Metastatic Lung Carcinoma in the Adrenal Gland (tissue), 1 donor: ENCODE measurements around a stretch of chr7.

- PRO-cap: no peak
Observed at GRCh38 chr7:50661587-50662116, 96.4 kb upstream of the DDC start.

GRCh38 chr7:50673559-50674258 lies 108.5 kb upstream of the DDC start:
- PRO-cap: no peak

DNA sequence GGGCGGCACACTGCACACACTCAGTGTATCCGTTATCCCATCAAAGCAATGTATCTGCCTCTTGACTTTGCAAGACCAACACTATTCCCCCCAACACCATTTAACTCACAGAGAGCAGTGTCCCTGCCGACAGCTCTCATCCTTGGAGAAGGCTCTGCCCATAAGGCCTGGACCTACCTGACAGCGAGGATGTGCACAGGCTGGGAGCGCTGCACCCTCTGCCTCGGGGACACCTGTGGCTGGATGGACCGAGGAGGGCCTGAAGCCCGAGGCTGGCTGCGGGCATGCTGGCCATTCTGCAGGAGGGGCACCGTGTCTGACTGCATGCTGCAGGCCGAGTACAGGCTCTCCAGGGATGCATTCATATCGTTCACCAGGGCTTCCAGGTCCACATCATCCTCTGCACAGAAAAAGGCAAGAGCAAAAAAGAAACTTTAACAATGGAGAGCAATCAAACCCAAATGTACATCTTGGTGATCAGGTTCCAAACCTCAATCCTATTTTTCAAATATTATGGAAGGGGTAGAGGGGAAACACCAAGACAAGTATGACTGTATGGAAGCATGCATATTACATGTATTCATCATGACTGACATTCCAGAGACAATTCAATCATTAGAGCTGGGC lies 108.3 kb downstream of the GRB10 start:
- PRO-cap: no peak

GRCh38 chr7:50720869-50721686 lies 61.6 kb downstream of the GRB10 start:
- PRO-cap: no peak

DNA sequence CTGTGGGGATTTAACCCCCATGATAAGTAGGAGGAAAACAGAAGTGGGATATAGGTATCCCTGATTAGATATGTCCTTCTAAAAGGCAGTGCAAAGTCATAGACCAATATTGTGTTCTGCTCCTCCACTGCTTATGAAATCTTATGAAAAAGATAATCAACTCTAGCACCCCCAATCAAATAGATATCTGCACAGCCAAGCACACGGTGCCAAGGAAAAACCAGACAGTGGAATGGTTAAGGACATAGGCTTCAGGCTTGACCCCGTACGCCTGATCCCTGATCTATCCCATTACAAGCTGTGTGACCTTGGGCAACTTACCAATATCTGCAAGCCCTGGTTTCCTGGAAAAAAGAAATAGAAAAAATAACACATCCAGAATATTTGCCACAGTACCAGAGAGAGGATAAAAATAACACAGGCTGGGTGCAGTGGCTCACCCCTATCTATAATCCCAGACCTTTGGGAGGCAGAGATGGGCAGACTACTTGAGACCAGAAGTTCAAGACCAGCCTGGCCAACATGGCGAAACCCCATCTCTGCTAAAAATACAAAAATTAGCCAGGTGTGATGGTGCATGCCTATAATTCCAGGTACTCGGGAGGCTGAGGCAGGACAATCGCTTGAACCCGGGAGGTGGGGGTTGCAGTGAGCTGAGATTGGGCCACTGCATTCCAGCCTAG lies 56.9 kb downstream of the GRB10 start:
- PRO-cap: no peak

GRCh38 chr7:50754754-50755188 lies 27.9 kb downstream of the GRB10 start:
- PRO-cap: no peak

DNA sequence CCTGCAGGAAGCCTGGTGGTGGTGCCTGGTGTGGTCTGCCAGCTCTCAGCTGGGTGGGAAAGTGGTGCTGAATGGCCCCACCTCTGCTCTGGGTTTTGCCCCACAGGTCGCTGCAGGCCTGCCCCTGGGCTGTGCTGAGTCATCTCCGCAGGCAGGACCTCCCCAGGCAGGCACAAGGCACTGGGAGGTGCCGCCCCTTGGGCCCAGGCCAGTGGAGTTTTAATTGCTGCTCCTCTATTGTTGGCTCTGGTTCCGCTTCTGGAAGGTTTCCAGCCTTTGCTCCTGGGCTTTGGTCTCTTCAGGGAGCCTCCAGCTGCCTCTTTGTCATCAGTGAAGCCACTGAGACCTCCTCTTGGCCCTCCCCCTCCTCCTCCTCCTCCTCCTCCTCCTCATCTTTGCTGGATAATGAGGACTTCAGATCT lies 180.3 kb upstream of the GRB10 start:
- PRO-cap: no peak

DNA sequence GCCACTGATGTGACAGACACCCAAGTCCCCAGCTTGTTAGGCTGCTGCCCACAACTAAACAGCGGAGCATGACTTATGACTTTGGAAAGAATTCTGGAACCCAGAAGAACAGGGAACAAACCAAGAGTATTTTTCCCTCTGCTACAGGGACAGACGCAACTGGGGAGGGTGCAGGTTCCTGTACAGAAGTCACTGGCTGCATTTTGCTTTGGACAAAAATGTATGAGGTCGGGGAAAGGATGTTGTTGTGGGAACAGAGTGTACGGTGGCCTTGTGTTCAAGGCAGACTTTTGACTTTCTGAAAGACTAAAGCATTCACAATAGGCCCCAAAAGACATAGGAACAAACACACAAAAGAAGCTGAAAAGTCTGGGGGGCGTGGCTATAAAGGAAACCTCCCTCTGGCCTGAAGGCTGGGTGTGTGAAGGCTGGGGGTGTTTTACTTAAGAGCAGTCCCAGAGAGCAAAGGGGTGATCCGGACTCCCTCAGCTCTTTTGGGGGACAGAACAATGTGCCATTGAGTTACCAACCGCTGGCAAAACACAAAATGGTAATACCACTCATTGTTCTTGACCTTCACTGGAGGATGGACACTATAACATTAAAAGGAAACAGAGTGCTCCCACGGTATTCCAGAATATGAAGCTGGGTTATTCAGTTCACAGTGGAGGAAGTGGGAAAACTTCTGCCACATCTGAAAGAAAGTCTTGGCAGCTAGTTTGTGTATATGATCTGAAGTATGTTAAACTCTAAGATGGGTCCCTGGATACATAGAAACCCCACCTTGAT lies 189.1 kb downstream of the COBL start:
- PRO-cap: no peak

DNA sequence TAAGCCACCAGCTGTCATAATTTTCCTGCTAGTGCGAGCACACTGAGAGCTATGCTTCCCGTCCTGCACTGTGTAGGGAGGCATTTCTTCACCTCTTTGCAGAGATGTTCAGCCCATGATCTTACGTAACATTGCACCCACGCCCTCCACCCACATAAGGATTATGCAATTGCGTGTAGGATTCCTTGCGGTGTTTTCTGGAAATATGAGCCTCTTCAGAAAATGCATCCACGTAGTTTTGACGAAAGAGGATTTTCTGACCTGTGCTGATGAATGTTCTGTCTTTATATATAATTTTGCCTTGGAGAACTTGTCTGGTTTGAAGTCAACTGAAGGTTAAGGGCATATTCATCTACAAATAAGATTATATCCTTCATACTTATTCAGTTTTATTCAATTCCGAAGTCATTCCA lies 8.0 kb upstream of the COBL start:
- PRO-cap: no peak

- PRO-cap: no peak
Observed at GRCh38 chr7:53983677-53984030, 558.5 kb upstream of the VSTM2A start.

DNA sequence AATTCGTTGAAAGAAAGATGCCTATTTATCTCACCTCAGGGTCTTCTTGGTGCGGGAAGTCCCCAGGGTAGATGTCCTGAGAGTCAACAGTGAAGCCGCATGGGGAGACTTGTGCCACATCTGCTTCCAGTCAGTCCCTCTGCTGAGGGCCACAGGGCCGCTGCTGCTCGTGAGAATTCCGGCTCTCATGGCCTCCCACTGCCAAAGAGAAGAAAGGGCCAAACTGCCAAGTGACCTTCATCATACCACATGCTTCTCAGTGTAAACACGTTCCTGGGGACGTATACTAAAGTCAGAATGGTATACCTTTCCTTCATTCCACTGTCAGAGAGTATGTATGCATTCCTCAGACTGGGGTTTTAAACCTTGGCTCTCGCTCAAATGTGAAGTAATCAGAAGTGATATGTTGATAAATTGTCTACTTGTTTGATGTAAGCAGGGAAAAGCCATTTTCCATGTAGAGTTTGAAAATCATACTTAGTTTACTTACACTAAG lies 52.8 kb upstream of the SEC61G start:
- PRO-cap: no peak

DNA sequence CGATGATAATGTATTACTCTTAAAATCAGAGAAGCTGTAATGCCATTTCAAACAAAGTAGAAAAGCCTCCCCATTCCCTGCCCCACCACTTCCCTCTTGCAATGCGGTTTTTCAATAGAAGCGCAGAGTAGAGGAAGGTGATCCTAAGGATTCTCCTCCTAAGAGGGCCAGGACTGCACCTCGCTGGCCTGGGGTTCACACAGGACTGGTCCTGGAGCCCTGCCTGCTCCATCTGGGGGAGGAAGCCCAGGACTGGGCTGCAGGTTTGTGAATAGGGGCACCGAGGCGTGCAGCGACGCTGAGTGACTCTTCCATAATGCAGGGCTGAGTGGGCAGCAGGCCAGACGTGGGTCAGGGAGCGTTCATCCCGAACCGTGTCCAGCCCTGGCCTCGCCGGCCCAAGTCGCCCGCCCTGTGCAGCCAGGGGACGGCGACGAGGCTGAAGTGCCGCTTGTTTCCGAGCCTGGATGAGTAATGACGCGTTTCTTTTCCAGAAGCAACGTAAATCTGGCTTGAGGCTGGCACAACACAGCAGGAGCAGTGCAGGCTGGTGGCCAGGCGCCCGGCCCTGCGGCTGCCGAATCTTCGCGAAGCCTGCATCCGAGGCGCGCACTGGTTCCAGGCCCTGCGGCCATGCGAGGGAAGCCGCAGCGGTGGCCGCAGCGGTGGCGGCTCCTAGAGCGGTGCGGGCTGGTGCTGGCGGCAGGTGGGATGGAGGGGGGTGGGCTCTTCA lies 73.9 kb upstream of the SEC61G start:
- PRO-cap: no peak

DNA sequence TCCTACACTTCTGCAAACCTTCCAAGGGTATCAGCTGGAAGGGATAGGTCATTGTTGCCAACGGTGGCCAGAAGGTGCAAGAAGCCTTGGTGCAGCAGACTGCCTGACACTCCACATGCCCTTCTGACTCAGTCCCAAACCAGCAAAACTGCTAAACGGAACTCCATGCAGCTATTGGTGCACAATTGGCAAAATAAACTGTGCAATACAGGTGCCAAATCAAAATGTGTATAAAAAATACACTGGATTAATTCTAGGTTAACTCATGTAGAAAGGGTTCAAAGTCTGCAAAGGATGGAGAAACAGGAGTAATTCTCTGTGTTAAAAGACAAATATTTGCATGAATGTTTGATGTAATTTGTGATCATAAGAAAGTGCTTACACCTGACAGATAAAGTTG lies 102.7 kb upstream of the EGFR start:
- PRO-cap: no peak

DNA sequence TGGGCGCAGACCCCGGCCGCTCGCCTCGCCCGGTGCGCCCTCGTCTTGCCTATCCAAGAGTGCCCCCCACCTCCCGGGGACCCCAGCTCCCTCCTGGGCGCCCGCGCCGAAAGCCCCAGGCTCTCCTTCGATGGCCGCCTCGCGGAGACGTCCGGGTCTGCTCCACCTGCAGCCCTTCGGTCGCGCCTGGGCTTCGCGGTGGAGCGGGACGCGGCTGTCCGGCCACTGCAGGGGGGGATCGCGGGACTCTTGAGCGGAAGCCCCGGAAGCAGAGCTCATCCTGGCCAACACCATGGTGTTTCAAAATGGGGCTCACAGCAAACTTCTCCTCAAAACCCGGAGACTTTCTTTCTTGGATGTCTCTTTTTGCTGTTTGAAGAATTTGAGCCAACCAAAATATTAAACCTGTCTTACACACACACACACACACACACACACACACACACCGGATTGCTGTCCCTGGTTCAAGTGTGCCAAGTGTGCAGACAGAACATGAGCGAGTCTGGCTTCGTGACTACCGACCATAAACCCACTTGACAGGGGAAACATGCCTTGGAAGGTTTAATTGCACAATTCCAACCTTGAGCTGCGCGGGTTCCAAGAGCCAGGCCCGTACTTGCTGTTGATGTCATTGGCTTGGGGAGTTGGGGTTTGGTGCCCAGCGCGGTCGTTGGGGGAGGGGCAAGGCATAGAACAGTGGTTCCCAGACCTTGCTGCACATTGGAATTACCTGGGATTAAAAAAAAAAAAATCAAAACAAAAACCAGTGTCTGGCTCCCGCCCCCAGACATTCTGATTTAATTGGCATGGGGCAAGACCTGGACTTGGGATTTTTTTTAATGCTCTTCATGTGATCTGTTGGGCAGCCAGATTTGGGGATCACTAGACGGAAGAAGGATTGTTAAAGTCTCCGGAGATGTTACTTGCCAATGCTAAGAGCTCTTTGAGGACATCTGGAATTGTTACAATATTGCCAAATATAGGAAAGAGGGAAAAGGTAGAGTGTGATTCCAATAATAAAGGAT lies 1.6 kb downstream of the EGFR start:
- PRO-cap: unidirectional peak, minus-strand start at position 525 of the sequence

- PRO-cap: no peak
Observed at GRCh38 chr7:55021199-55021609, 2.4 kb downstream of the EGFR start.

DNA sequence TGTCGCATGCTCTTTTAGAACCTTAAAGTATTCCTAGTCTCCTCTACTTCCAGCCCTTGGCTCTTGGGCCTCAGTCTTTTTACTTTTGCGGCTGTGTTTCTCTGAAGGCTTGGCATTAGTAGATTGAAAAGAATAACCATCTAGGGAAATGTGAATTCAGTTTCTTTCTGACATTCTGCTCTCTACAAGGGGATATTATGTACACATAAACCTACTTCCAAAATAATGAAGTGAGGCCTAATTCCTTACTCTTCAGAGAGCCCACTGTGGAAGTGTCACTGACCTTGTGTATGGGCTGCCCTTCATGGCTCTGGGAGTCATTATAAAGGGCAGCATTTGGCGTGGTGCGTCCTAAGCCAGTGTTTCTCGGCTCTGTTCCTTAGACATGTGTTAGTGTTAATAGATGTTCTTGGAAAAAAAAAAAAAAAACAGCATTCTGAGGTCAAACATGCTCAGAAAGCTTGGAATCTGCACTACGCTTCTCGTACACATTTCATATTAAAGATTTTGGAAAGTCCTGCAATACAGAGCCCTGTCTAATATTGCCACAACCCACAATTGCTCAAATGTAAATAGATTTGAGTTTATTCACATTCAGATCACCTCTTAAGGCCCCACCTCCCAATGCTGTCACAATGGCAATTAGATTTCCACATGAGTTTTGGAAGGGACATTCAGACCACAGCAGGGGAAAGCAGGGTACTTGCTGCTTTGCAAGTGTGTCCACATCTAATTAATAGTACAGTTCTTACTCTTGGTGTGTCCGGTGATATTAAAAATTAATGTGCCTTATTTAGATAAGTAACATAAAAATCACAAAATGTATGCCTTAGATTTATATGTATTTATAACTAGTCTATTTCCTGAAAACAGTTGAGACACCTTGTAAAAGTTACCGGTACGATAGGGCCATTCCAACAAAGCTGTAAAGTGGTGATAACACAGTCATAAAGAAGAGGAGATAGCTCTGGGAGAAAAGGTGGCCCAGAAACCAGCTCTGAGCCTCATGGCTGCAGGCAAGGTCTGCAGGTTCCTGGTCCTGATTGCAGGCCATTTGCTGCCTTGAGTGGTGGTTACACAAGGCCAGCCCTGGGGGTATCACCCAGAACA lies 27.7 kb downstream of the EGFR start:
- PRO-cap: no peak

DNA sequence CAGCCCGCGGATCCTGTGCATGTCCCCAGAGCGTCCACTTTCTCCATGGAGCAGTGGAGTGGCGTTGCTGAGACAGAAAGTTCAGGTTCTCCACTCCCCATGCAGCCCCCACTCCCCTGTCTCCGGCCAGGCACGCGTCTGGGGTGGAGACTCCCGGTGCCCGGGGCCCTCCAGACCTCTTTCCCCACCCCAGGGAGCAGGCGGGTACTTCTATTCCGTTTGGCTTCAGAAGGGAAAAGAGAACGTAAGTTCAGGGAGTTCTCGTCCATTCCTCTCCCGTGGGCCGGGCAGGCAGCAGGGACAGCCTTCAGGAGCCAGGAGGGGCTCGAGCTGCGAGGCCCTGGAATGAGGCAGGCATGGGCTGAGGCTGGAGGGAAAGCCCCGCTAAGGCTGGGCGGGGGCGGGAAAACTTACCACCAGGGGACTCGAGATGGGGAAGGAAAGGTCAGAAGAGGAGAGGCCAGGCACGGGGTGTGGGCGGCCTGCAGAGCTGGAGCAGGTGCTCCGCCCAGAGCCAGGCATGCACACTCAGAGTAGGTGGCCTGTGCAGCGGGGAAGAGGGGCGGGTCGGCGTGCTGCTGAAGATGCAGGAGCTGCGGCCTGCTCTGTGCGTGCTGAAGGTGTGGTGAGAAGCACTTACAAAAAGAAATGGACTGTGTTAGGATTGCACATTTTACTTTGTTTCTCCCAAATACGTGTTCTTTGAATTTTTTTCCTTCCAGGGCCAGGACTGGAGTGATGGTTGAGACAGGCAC lies 60.1 kb downstream of the EGFR start:
- PRO-cap: no peak

- PRO-cap: no peak
Observed at GRCh38 chr7:55128888-55129457, 110.2 kb downstream of the EGFR start.

DNA sequence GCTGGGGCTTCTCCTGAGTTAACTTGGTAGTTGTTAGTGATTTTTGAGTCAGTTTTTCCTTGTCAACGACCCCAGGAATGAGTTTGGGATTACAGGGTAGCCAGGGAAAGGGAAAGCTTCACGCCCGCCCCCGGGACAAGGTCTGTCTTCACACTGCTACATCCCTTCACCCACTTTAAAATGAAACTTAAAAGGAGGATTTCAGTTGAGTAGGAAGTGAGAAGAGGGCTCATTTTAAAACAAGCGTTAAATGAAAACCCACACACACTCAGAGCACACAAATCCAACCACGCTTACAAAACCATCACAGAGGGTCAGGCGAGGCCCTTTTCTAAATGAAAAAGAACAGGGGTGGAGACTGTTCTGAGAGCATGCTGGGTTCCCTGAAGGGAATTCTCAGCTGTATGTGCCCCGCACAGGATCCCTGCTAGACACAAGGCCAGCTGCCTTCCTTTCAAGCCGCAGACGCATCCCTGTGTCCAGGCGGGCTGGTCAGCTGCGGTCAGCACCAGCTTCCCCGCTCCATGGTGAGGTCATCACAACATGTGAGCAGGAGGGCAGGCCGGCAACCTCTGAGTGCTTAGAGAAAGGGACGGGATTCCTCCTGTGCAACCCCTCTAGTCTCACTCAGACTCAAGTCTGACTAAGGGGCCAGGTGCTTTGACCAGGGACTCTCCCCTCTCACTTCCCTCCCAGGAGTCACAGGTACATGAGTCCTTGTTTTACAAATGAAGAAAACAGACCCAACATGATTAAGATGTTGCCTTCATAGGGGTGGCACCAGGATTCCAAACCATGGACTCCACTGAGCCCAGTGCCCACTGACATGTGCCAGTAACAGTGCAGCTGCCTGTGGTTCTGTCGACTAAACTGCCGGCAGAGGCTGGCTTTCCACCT lies 111.8 kb downstream of the EGFR start:
- PRO-cap: no peak

DNA sequence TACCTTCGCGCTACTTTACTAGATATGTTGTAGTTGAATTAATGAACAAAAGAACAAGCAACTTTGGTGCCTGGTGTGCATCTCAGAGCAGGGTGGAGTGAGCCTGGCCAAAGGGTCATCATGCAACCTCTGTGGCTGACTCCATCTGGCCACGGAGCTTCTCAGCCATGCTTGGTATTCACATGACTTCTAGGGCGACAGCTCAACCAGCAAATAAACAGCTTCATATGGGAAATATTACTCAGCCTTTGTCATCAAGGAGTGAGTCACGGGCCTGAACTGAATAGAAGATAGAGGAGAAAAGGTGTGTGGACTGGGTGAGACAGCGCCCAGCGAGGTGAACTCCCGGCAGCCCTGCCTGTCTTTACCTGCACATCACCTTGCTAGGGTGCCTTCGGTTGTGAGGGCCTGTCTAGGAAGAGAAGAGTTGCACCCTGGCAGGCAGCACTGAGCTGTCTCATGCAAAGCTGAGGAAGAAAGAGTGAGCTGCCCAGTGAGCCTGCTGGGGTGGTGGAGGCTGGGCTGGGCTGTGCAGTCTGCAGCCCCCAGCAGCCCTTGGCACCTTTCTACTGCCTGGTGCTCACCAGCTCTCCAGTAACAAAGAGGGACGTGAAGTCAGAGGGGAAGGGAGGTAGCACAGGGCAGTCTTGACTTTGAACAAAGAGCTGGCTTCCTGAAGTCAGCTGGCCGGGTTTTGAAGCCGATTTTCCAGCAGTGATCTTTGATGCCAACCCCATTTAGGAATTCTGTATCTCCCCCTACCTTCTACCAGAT lies 114.2 kb downstream of the EGFR start:
- PRO-cap: unidirectional peak, plus-strand start at position 309 of the sequence